ENCODE measurements around a stretch of chr22.

DNA sequence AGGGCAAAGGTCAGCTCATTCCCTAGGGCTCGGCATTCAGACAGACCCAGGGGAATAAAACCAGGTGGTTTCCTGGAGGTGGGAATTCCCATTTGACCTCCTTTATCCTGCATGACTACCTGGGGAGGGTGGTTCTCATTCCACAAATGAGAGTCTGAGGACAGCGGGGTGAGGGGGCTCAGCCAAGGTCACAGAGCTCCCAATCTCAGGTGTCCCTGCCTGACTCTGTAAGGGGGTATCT lies 22.8 kb upstream of the TCF20 start:
- PRO-cap: no peak
- RAMPAGE, long total RNA: no peak

DNA sequence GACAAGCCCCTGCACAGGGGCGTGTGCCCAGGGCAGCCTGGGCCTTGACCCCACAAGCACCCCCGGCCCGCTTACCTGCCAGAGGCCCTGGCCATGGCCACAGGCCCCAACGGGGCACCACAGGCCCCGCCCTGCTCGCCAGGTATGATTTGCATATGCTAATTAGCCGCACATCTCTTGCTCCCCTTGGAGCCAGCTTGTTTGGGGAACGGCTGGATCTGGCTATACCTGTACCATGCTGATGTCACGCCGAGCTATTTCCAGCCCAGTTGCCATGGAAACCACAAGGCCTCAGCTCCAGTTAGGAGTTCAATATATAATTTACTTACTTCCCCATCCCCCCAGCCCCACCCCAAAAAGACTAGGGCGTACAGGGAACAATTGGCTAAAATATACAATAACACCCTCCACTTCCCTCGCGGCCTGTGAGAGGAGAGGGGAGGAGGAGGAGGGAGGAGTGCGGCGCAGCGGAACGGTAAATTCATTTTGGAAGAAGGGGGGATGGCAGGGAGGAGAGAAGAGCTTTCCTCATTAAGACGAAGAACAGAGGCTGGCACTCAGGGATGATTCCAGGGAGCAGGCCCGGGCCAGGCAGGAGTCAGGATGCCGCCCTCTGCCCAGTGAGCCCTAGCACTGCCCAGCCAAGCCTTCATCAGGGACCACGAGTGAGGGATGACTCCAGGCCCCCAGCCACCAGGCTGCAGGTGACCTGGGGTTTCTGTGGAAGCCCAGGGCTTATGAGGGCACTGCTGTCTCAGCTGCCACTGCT lies 47.7 kb upstream of the TCF20 start:
- PRO-cap: no peak
- RAMPAGE, long total RNA: no peak

GRCh38 chr22:42364487-42365016 lies 67.7 kb downstream of the NFAM1 start:
- PRO-cap: no peak
- RAMPAGE, long total RNA: no peak

GRCh38 chr22:42437379-42438375 lies 5.5 kb upstream of the NFAM1 start:
- PRO-cap: no peak
- RAMPAGE, long total RNA: no peak

GRCh38 chr22:42585560-42586104 lies 29.1 kb downstream of the POLDIP3 start:
- PRO-cap: no peak
- RAMPAGE, long total RNA: no peak

DNA sequence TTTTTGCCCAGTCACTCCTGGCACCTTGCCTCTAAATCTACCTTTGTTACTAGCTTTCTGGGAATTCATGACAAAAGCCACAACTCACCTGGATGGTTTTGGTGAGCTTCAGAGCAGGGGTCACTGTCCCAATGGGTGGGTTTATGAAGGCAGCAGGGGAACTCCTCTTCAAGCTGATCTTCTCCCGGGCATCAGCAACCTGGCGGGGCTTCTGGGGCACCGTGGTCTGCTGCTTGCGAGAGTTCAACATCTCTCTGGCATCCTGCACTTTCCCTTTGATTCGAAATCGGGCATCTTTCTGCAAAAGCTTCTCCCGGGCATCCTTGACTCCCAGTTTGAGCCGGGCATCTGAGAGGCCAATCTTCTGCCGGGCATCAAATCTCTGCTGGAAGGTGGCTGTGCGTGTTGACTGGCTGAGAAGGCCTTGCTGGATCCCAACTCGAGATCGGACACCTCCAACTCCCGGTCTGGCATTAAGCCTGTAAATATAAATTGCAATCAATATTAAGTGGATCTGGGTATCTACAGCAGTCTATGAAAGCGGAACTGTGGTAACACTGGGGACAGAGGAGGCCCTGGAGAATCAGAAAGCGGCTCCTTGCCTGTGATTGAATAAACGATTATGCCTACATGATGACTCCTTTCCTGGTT lies 11.9 kb downstream of the POLDIP3 start:
- PRO-cap: no peak
- RAMPAGE, long total RNA: no peak

DNA sequence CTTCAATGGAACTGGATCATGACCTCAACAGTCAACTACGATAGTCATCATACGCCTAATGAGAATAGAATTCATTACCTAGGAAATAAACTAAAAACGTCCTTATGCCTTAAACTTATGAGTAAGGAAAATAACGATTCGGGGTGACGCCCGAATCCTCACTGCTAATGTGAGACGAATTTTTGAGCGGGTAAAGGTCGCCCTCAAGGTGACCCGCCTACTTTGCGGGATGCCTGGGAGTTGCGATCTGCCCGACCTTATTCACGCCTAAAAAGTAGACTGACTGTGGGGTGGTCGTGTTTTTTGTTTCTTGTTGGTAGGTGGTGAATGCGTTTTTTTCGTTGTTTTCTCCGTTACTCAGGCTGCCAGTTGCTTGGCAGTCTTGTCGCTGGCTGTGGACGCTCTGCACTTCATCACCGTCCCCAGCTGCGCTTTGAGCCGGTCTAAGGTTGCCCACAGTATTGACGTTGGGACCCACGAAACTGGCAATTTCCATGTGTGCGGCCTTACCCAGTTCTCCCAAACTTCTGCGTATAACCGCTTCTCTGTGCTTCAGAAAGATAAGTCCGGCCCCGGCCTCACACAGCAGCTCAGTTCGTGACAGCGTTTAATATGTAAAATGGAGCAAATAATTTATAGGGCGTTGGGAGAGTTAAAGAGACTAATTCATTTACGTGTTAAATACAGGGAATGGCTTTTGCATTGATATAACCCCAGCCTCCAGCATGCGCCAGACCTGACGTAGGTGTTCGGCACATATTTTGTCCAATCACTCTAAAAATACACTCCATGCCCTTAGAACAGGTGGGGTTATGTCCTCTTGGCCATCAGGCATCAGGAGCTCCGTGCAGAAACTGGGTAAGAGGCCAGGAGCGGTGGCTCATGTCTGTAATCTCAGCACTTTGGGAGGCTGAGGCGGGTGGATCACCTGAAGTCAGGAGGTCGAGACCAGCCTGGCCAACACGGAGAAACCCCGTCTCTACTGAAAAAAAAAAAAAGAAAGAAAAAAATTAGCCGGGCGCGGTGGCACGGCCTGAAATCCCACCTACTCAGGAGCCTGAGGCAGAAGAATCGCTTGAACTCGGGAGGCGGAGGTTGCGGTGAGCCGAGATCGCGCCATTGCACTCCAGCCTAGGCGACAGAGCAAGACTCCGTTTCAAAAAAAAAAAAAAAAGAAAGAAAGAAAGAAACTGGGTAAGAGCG lies 858 bp upstream of the POLDIP3 start:
- PRO-cap: bidirectional peak, plus-strand start at position 105 of the sequence, minus-strand start outside the sequence; bidirectional peak, plus-strand start at position 259 of the sequence, minus-strand start at position 257 of the sequence; bidirectional peak, plus-strand start at position 555 of the sequence, minus-strand start at position 435 of the sequence
- RAMPAGE, long total RNA: no peak

DNA sequence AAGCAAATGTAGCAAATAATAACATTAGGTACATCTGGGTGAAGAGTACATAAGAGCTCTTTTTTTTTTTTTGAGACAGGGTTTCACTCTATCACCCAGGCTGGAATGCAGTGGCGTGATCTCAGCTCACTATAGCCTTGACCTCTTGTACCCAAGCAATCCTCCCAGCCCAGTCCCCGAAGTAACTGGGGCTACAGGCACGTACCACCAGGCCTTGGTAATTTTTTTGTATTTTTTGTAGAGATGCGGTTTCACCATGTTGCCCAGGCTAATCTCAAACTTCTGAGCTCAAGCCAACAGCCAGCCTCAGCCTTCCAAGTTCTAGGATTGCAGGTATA lies 1.6 kb upstream of the ATP5MGL start:
- PRO-cap: no peak
- RAMPAGE, long total RNA: no peak

GRCh38 chr22:42644984-42645796 lies 4.0 kb downstream of the CYB5R3 start:
- PRO-cap: no peak
- RAMPAGE, long total RNA: no peak

DNA sequence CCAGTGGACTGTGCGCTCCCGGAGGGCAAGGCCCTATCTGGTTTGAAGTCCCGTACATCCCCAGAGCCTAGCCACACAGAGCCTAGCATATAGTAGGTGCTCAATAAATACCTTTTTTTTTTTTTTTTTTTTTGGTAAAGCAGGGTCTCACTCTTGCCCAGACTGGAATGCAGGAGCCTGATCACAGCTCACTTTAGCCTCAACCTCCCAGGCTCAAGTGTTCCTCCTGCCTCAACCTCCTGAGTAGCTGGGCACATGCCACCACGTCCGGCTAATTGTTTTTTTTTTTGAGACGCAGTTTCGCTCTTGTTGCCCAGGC lies 700 bp upstream of the CYB5R3 start:
- PRO-cap: no peak
- RAMPAGE, long total RNA: no peak

- PRO-cap: unidirectional peak, minus-strand start at chr22:42692657
- RAMPAGE, long total RNA: no peak
Measured at GRCh38 chr22:42691933-42693139, 28.3 kb downstream of the A4GALT start.

DNA sequence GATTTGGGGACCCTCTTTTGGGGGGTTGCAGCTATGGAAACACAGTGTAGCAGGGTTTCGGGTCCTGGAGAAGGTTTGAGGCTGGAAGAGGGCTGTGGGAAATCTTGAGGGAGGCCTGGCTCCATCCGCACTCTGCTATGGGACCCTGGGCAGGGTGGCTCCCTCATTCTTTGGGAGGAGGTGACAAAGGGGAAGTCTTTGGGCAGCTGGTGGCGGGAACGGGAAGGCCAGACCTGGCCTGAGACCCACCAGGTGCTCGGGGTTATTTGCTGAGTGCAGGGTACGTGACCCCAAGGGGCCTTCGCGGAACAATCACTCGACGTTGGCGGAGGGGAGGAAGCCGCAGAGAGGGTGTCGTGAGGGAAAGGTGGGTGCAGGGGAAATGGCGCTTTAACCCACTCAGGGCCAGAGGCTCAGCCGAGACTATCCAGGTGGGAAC lies 1.1 kb downstream of the A4GALT start:
- PRO-cap: no peak
- RAMPAGE, long total RNA: no peak

DNA sequence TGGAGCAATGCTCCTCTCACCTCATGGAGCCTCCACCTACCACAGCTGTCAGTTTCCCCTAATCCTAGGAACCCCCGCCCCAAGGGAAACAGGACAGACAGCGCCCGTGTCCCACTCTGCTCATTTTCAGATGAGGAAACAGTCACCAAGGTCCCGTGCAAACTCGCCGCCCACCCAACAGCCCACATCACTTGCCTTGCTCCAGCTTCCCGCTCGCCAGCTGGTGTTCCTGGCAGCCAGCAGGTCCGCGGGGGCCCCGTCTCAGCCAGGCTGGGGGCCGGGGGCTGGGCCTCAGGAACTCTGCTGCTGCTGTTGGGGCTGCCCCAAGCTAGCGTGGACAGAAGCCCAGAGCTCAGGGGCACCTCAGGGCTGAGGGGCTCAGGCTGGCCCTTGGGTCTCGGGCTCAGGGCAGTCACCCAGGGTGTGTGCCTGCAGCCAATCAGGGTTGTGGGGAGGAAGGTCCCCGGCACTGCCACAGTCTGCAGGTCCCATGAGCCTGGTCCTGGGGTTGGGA lies 65.4 kb downstream of the ARFGAP3 start:
- PRO-cap: no peak
- RAMPAGE, long total RNA: no peak

DNA sequence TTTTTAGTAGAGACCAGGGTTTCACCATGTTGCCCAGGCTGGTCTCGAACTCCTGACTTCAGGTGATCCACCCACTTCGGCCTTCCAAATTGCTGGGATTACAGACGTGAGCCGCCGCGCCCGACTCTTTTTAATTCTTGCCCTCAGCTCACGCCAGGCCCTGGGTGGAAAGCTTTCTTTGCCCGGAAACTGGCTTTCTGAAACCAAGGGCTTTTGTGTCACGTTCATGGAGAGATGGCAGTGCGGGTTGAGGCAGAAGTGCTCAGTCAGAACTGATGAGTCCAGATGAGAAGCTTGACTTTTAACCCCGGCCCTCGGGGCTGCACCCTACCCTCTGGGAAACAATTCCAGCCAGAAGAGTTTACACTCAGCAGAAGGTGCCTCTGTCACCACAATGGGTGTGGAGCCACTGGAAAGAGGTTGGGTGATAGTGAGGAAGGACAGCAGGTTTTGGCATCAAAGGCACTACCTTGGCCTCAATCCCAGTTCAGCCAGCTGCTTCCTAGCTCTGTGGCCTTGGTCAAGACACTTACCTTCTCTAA lies 852 bp upstream of the ARFGAP3 start:
- PRO-cap: no peak
- RAMPAGE, long total RNA: no peak

DNA sequence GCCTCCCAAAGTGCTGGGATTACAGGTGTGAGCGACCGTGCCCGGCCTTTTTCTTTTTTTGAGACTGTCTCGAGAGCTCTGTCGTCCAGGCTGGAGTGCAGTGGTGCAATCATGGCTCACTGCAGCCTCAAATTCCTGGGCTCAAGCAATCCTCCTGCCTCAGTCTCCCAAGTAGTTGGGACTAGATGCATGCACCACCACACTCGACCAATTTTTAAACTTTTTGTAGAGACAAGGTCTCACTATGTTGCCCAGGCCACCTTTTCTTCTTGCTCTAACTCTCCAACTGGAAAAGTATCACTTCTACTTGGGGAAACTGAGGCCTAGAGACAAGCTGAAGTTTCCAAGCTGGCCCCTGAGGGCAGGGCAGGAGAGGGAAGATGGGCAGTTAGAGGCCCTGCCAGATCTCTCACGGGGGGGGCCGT lies 11.3 kb upstream of the ARFGAP3 start:
- PRO-cap: no peak
- RAMPAGE, long total RNA: no peak

DNA sequence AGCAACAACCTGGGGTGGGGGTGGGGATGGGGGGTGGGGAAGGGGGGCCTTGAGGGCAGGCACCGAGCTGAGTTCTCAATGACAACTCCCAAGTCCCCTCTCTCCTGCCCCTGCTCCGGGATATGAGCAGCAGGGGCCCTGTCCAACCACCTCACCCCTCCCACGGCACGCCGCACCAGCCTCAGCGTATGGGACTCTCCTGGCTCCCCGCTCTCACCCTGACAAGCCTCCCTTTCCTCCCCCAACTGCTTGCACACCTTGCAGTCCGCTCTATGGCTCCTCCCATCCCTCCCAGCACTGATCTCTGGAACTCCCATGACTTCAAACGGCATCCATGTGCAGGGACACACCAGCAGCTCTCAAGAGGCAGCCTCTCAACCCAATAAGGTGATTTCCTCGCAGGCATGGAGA lies 59.3 kb upstream of the ARFGAP3 start:
- PRO-cap: no peak
- RAMPAGE, long total RNA: no peak

- PRO-cap: no peak
- RAMPAGE, long total RNA: no peak
Measured at GRCh38 chr22:42938823-42939441, 76.0 kb downstream of the PACSIN2 start.

- PRO-cap: no peak
- RAMPAGE, long total RNA: no peak
Measured at GRCh38 chr22:42939984-42940880, 74.7 kb downstream of the PACSIN2 start.

DNA sequence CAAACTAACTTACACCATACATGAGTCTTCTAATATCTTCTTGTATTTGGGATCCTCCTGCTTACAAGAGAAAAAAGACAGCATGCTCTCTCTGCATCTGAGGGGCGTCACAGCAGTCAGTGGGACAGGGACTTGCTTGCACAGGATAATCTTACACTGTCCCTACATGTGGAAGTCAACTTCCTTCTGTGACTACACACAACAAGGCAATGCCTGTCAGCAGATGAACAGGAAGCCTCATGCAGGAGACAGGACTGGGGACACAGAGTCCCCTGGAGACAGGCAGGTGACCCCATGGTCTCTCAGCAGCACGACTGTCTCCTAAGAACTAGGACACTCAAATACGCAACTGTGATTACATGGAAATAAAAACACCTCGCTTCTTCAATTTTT lies 54.8 kb downstream of the PACSIN2 start:
- PRO-cap: no peak
- RAMPAGE, long total RNA: no peak

DNA sequence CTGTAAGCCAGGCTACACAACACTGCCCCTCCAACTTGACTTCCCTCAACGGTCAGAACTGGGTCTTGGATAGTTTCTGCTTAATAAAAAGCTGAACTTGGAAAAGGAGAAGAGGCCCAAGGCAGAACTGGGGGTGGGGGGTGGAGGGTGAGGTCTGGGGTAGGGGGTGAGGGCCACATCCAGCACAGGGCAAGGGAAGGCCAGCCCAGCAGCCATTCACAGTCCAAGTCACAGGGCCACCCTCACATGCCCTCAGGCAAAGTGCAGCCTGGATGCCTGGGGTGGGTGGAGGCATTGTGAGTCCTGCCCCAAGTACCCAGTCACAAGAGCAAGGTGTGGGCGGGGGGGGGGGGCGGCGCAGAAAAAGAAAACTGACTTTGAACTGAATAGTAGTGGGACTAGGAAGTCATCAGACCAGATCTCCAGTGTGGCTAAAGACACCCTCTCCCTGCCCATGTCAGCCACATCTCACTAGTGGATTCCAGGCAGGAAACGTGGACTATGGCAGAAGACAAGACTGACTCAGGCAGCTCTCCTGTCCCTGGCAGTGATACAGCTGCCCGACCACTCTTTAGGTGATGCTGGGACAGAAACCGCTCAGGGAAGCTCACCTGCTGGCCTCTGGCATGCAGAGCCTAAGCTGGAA lies 52.4 kb downstream of the PACSIN2 start:
- PRO-cap: no peak
- RAMPAGE, long total RNA: no peak